T47D (cell line): ENCODE data around the gene RIN2.

DNA sequence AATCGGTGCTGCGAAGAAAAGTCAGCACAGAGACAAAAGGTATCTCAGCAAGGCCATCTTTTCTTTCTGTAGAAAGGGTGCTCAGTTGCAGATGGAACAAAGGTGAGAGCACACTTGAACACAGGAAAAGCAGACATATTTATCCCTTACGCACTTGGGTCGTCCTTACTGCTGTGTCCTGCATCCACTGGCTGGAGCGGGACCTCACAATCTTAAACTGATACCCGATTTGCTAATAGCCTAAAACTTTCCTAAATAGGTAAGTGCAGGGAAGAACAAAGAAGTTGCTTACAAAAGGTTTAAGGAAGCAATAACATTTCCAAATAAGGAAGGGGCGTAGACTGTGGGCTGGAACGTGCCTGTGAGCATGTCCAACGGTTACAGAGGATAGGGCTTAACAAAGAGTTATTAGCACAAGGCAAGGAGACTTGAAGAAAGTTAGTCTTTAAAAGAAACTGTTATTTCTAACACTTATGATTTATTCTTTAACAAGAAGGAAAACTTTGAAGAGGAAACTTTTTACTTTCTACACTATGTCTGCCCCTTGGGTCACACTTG, 28.5 kb downstream of the KAT14 start:
- RRBS: no CpG with 5 or more reads among the region's 9 CpGs

GRCh38 chr20:18328891-18329158, 40.5 kb downstream of the ZNF133 start:
- RRBS: no CpG with 5 or more reads among the region's 2 CpGs

- RRBS: no CpG with 5 or more reads among the region's 4 CpGs
Observed at GRCh38 chr20:18585033-18585757, 2.7 kb upstream of the DTD1 start.

GRCh38 chr20:19211587-19211977, 860 bp upstream of the SLC24A3 start:
- RRBS: 3% methylated on average over 3 of the region's 24 CpGs

- RRBS: no CpG with 5 or more reads among the region's 11 CpGs
Observed at GRCh38 chr20:19328352-19329194, 116.1 kb downstream of the SLC24A3 start.

DNA sequence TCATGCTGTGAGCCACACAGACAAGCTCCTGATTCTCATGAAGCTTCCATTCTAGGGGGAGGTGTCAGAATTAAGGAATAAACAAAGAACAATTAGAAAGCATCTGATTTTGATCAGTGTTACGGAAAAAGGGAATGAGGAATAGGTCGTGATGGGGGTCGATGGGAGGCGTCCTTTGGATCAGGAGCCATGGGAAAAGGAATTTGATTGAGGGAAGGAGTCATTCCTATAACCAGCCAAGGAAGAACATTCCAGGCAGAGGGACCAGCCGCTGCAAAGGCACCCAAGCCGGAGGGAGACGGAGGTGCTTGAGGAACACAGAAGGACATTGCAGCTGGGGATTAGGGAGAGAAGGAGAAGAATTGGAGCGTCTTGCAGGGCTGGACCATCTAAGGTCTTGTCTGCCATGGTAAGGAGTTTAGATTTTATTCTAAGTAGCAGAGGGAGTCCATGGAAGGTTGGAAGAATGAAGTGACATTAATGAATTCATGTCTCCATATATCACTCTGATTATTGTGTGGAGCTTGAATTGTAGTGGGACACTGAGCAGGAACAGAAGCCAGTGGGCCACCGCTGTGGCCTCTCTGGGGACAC, 119.4 kb downstream of the SLC24A3 start:
- RRBS: no CpG with 5 or more reads among the region's 9 CpGs

DNA sequence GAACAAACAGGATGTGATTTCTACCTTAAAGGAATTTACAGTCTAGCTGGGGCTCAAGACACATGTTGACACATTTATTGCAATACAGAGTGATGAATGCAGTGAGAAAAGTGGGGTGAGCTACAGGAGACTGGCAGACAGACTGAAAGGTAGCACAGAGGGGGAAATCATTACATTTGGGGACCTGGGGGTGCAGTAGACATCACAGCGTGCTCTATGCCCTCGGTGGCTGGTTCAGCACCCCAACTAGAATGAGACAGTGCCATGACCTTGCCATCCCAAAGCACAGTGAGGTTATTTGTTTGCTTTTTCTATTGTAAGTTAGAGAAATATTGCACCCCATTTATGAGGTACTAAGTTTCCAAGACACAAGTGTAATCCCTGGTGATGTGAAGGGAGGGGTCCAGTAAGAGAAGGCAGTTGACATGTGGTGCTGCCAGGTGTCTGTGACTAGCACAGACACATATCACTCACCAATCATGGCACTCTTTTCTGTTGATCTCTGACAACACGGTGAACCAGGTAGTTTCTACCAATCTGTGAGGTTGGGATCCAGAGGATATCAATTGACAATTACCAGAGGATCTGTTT, 194.2 kb downstream of the SLC24A3 start:
- RRBS: no CpG with 5 or more reads among the region's 3 CpGs

DNA sequence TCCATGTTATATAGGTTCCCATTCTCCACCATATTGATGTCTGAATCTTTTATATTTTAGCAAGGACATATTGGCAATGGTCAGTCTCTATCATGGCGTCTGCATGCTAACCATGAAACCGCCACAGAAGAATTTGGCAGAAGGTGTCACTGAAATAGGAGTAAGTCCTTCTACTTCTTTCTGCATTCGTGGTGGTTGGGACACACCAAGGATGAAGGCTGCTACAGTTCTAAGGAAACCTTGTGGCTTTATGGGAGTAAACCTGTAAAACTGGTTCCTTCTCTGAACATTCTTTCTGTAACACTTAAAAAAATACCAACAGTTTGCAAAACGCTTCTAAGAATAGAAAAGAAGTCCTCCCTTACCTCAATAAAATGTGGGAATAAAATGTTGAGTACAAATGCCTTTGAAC, 195.3 kb downstream of the SLC24A3 start:
- RRBS: no CpG with 5 or more reads among the region's 4 CpGs

- RRBS: no CpG with 5 or more reads among the region's 5 CpGs
Observed at GRCh38 chr20:19757155-19757346, 1.0 kb upstream of the RIN2 start.

- RRBS: 2% methylated on average over 6 of the region's 32 CpGs
Observed at GRCh38 chr20:19757347-19757761, 704 bp upstream of the RIN2 start.

DNA sequence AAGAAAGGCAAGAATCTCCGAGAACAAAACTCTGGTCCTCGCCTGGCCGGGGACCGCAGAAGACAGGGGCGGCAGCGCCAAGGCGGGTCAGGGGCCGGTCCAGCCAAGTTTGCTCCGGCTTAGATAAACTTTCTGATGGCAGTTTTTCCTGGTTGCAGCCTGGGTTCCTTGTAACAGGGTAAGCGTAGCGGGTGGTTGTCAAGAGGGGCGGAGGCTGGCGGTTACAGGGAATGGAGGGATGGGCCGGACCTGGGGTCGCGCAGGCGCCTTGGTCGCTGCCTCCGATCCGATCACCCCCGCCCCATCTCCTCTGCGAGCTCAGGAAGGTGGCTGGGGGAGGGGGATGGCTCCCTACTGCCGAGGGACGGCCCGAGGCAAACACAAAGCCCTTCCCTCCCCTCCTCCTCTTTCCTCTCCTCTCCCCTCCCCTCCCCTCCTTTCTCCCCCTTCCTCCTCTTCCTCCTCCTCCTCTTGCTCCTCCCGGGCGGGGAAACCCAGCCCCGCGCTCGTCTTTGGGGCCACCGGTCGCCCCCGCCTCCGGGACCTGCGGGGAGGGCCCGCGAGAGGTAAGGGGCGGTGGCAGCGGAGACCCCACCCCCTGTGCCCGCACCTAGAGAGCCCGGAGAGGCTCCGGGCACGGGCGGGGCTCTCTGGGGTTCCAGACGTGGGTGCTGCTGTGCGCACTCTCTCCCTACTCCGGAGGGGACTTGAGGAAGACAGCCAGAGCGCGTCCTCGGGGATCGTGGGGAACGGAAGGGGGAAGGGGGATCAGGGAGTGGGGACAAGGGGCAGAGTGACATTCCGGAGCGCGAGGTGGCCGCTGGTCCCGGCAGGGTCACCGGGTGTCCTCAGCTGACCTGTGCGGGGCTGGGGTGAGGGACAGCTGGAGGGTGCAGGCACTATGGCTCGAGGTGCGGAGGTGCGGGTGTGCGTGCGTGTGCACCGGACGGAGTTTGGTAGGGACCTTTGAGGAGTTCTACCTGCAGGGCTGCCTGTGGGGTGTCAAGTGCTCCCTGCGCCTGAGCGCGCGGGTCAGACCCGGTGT, at the start of gene RIN2:
Gene RIN2, plus strand, starts transcription at position 497 of the 1,045 bp plus-strand sequence.
- RRBS: 2% methylated on average over 45 of the region's 71 CpGs

GRCh38 chr20:19834478-19835075, 76.5 kb downstream of the RIN2 start:
- RRBS: no CpG with 5 or more reads among the region's 4 CpGs

- RRBS: no CpG with 5 or more reads among the region's 7 CpGs
Observed at GRCh38 chr20:19875826-19876158, 117.7 kb downstream of the RIN2 start.

GRCh38 chr20:19915019-19915974, 101.9 kb upstream of the NAA20 start:
- RRBS: no CpG with 5 or more reads among the region's 10 CpGs

DNA sequence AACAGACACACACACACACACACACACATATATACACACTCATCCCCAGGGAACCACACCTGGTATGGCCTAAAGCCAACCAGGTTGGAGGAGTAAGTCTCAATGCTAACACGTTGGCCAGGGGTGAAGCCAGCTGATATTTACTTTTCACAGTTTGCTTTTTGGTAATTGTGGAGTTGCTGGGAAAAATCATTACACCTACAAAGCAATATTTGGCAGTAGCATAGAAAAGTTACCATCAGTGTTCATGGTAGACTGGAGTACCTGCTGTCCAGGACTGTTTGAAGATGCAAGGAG, 50.3 kb upstream of the NAA20 start:
- RRBS: no CpG with 5 or more reads among the region's 1 CpG

GRCh38 chr20:19977430-19977879, 39.7 kb upstream of the NAA20 start:
- RRBS: no CpG with 5 or more reads among the region's 5 CpGs

DNA sequence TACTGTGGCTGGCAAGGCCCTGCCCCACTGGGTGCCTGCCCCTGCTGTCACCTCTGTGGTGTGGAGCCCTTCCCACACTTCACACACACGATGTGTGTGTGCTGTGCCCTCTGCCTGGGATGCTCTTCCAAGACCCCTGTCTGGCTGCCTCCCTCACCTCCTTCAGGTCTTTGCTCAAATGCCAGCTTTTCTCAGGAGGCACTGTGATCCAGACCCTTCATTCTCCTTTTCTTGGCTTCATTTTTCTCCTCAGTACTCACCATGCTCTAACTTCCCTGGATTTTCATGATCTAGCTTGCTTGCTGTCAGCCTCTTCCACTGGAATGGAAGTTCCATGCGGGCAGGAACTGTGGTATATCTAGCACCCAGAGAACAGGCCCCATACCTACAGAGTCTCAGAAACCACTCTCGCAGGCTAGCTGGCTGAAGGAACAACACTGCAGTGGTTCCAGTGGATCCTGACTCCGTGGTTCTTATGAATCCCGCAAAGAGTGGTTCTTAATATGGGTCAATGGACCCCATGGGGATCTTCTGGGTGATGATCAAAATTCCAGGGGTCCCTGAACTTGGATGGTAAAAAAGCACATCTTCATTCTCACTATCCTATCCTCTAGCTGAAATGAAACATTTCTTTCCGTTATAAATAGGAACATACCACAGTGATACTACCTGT, 69.7 kb downstream of the INSM1 start:
- RRBS: no CpG with 5 or more reads among the region's 6 CpGs

- RRBS: no CpG with 5 or more reads among the region's 4 CpGs
Observed at GRCh38 chr20:20519527-20520393, 151.9 kb downstream of the INSM1 start.

DNA sequence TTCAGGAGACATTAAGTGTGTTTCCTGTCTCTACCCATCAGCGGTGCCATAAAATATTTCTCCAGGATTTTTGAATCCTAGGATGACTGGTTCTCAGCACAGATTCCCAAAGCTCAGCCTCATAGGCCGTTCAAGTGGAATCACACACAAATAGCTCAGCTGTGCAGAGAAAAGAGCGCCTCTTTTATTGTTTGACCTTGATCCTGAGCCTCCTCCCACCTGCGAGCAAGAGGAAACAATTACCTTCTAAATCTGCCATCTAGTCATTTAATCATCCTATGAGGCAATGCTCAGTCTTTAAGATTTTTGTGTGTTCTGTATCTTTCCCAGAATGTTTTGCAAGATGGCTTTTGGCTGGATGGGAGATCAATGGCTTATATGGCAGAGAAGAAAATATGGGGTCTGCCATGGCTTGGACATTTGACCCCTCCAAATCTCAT, 31.9 kb upstream of the RALGAPA2 start:
- RRBS: no CpG with 5 or more reads among the region's 4 CpGs

GRCh38 chr20:21125247-21125680, 618 bp upstream of the KIZ start:
- RRBS: no CpG with 5 or more reads among the region's 12 CpGs